SK-MEL-5 (cell line): ENCODE data around the gene SPDYE1.

GRCh38 chr7:40221865-40222382 is 87.1 kb downstream of the SUGCT start:
RAMPAGE:
- cytosol, long total RNA = no peak
- long total RNA = no peak
- nucleus, long total RNA = no peak

GRCh38 chr7:40815423-40815935 is 680.7 kb downstream of the SUGCT start:
RAMPAGE:
- cytosol, long total RNA = no peak
- long total RNA = no peak
- nucleus, long total RNA = no peak

DNA sequence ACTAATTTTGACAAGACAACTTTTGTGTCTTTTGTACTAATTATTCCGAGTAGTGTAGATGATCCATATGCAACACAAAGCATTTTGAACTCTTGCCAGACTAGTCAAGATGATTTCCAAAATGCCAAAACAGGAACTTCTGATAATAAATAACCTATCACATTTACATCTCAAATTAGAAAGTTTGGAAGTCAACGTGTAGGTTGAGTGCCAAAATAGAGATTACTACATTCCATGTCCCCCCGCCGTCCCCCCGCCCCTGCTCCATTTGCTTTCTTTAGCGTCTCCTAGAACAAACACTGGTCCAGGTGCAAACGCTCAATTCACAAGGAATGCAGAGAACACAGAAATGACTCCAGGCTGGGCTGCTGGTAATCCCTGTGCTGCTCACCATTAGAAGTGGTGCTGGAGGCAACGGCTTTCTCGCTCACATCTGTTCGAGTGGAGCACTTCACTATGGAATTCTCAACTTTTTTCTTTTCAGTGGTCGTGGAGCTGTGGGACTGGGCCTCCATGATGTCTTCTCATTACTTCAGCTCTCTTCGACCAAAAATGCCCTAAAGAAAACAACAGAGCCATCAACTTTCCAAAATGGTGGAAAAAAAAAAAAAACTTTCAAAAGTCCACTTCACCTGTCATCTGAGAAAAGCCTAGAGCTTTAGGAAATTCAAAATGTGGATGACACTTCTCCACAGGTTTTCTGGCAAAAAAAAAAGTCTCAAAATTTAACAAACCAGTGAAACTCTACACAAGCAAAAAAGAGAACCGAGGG is 14.1 kb downstream of the GLI3 start:
RAMPAGE:
- cytosol, long total RNA = no peak
- long total RNA = no peak
- nucleus, long total RNA = no peak

GRCh38 chr7:42263778-42264561 is 27.0 kb upstream of the GLI3 start:
RAMPAGE:
- cytosol, long total RNA = no peak
- long total RNA = no peak
- nucleus, long total RNA = no peak

DNA sequence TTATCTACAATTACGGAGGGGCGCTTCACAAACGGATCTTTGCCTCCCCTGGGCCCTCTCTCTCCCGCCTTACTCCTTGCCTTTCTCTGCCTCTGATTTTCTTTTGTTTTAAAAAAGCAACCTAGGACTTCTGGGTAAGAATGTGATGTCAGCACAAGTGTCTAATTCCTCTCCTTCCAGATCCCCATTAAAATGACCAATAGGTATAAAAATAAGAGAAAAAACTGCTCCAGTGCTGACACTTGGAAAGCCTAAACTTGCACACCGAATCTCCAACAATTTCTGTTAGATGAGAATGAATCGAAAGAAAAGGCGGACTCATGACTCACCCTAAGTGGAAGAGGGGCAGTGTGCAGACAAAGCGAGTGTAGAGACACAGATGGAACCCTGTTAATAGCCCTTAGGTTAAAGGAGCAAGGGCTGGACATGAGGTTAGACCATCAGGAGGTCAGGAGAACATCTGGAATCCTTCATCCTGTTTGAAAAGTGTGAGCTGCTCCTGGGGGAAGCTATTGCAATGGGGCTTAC is 103.3 kb upstream of the GLI3 start:
RAMPAGE:
- cytosol, long total RNA = no peak
- long total RNA = no peak
- nucleus, long total RNA = no peak

DNA sequence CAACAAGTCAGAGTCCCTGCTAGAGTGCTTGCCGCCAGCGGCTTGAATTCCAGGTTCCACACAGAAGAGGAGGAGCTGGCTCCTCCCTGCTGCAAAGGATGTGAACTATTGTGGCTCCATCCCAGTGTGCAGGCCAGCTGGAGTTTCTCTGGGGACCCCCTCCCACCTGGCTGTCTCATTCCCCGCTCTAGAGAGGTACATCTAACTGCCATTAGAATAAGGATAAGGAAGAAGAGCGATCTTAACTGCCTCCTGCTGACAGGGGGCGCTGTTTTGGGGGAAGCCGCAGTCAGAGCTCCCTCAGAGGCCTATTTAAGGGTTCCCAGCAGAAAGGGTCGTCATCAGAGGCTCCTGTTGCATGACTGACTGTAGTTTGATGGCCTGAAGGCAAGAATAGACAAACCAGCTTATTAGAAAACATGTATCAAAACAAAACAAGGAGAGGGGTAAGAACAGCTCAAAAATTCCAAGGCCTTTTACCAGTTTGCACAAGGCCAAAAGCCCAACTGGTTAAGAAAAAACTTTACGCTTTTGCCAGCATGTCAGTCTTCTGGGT is 40.8 kb upstream of the HECW1 start:
RAMPAGE:
- cytosol, long total RNA = no peak
- long total RNA = no peak
- nucleus, long total RNA = no peak

DNA sequence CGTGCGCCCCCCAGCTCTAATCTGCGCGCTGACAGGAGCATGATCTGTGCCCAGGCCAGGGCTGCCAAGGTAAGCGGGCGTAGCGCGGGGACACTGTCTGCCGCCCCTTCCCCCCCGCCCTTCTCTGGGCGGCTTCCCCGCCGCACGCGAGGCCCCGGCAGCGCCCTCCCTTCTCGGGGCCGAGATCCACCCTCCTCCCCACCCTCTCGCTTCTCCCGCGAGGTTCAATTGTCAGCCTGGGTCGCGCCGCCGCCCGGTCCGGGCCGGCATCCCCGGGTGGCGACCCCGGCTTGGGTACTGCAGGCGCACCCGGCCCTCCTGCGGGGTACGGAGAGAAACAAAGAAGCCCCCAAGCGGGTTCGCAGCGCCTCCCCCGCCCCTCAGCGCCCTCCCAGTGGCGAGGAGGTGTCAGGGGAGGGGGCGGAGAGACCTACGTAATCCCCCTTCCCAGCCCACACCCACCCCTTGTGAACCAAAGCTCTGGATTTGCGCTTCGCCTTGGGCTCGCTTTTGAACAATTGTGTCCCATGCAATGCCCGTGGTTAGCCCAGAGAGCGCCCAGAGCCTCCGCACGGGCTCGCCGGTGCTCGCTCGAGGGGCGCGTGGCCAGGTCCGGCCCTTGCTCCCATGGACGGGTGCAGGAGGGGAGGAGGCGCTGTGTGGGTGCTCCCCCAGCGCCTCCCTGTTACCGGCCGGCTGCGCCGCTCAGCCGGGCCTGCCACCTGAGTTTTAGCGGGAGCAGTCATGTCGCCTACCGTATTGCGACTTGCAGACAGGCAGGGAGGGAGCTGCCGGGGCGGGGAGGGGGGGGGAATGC is 630 bp downstream of the HECW1 start:
RAMPAGE:
- cytosol, long total RNA = no peak
- long total RNA = no peak
- nucleus, long total RNA = no peak

RAMPAGE:
- cytosol, long total RNA = no peak
- long total RNA = no peak
- nucleus, long total RNA = no peak
Measured at GRCh38 chr7:43114279-43114825, 1.9 kb downstream of the HECW1 start.

GRCh38 chr7:43583278-43584032 is 547 bp downstream of the STK17A start:
RAMPAGE:
- cytosol, long total RNA = no peak
- long total RNA = no peak
- nucleus, long total RNA = no peak

DNA sequence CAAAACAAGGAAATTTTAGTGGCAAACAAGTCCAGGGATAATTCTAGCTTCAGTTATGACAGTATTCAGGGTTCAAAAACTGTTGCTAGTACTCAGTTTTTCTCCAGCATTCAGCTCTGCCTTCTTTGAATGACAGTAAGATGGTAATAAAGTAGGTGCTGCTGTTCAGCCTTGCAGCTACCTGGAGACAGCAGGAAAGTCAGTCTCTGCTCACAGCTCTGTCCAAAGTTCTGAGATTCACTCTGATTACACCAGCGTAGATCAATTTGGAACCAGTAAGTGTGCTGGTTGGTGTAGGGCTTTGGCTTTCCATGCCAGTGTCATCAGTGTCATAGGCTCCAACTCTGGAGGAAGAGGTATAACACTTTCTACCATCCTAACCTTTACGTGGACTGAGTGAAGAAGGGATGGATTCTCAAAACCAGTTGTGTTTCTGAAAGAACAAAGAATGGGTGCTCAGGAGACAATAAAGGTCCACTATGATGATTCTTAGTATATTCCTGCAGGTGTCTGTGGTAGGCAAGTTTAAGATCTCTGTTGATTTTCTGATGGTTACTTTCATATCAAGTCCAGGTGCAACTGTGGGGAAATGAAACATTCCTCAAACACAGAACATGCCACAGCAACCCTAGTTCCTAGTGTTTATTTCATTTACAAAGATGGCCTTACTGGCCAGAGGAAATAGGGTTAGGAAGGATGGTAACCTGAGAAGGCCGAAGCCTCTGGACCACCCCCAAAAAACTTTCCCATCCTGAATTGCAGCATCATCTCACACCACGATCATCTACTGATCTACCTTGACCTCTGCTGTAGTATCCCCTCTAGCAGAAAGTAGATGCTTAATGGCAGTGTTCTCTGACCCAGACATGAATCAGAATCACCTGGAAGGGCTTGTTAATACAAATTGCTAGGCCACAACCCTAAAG is 26.4 kb downstream of the STK17A start:
RAMPAGE:
- cytosol, long total RNA = no peak
- long total RNA = no peak
- nucleus, long total RNA = no peak

GRCh38 chr7:43632157-43632958 is 49.5 kb downstream of the STK17A start:
RAMPAGE:
- cytosol, long total RNA = no peak
- long total RNA = no peak
- nucleus, long total RNA = no peak

RAMPAGE:
- cytosol, long total RNA = no peak
- long total RNA = no peak
- nucleus, long total RNA = no peak
Measured at GRCh38 chr7:43669252-43669783, 60.0 kb downstream of the COA1 start.

DNA sequence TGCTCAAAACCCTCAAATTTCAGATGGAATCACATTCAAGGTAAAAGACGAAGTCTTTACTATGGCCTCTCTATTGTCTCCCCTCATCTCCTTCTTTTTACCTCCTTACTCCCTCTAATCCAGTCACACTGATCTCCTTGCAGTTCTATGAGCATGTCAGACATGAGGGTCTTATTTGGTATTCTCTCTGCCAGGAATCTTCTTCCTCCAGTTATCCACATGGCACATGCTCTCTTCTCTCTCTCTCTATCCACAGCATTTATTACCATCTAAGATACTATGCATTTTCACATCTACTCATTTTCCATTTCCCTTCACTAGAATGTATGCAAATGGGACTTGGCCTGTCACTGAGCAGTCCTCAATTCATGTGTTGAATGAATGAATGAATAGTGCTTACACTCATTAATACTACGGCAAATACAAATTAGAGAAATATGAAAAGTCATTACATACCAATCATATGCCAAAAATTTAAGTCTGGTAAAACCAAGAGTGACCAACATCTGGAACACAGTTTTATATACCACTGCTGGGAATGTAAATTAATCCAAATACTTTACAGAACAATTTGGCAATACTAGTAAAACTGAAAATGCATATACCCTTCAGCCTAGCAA is 34.0 kb downstream of the COA1 start:
RAMPAGE:
- cytosol, long total RNA = no peak
- long total RNA = no peak
- nucleus, long total RNA = no peak

GRCh38 chr7:43867971-43868612 is 1.2 kb downstream of the MRPS24 start:
RAMPAGE:
- cytosol, long total RNA = no peak
- long total RNA = no peak
- nucleus, long total RNA = no peak

DNA sequence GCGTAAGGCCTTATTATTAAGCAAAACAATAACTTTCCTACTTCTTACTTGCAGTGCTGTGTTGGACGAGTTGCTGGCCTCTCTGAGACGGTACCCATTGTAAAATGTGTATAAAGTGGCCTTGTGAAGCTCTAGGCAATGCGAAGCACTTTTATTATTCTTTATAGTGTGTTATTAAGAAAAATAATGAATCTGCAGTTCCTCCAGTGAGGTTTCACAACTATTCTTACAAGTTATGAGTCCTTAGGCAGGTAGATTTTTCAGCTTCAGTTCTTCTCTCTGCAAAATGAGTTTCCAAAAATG is 519 bp upstream of the URGCP start:
RAMPAGE:
- cytosol, long total RNA = no peak
- long total RNA = no peak
- nucleus, long total RNA = no peak

DNA sequence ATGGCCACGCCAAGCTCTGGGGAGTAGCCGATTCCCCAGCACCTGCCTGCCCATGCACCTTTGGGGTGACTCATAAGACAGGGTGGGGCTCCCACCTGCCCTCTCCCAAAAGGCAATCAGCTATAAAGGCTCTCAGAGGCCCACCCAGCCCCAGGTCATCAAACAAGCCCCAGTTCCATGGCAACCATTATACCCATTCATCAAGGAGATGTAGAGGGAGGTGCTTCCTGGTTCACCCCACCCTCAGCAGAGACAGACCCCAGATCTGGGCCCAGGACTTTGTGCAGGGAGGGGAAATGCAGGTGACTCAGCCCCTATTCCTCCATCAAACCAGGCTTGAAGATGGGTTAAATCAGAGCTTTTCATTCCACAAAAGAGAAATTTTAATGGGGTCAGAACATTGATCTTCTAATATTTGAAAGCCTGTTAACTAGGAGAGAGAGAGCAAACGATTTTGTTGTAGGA is at the start of gene SPDYE1:
TSS of gene SPDYE1 (plus strand) at position 240 of the 465 bp plus-strand sequence.
RAMPAGE:
- cytosol, long total RNA = no peak
- long total RNA = no peak
- nucleus, long total RNA = no peak

GRCh38 chr7:44014133-44014705 is 16.5 kb downstream of the SPDYE1 start:
RAMPAGE:
- cytosol, long total RNA = no peak
- long total RNA = no peak
- nucleus, long total RNA = no peak

GRCh38 chr7:44066709-44067401 is 1.5 kb upstream of the PGAM2 start:
RAMPAGE:
- cytosol, long total RNA = no peak
- long total RNA = no peak
- nucleus, long total RNA = no peak

DNA sequence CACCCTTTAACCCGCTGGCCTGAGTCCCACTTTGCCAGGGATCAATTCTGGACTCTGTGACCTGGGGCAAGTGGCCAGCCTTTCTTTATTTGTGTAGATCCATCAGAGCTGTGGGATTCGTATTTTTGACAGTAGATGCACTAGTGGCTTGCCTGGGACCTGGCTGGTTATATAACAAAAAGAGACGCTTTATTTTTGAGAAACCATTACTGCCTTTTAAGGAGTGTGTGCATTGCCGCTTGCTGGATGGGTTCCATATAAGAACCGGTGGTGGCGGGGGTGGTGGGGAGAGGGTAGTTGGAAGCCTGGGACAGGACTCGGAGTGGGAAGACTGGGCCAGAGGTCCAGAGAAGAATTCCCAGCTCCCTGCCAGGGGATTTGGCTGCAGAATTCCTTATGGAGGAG is 7.9 kb upstream of the POLM start:
RAMPAGE:
- cytosol, long total RNA = no peak
- long total RNA = no peak
- nucleus, long total RNA = no peak

DNA sequence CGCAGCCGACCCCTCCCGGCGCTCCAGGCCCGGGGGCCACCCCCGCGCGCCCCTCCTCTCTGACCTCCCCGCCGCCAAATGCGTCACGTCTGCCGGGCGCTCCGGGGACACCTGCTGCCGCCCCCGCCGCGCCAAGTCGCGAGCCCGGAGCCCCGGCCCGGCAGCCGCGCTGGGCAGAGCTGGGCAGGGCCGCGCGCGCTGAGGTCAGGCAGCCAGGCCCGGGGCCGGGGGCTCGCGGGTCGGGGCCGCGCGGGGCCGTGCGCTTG is 498 bp downstream of the CAMK2B start:
RAMPAGE:
- cytosol, long total RNA = no peak
- long total RNA = no peak
- nucleus, long total RNA = no peak